Cardiac ventricle fibroblast (primary cell): Measurements from ENCODE around the genes ABLIM2 and HMX1.

DNA sequence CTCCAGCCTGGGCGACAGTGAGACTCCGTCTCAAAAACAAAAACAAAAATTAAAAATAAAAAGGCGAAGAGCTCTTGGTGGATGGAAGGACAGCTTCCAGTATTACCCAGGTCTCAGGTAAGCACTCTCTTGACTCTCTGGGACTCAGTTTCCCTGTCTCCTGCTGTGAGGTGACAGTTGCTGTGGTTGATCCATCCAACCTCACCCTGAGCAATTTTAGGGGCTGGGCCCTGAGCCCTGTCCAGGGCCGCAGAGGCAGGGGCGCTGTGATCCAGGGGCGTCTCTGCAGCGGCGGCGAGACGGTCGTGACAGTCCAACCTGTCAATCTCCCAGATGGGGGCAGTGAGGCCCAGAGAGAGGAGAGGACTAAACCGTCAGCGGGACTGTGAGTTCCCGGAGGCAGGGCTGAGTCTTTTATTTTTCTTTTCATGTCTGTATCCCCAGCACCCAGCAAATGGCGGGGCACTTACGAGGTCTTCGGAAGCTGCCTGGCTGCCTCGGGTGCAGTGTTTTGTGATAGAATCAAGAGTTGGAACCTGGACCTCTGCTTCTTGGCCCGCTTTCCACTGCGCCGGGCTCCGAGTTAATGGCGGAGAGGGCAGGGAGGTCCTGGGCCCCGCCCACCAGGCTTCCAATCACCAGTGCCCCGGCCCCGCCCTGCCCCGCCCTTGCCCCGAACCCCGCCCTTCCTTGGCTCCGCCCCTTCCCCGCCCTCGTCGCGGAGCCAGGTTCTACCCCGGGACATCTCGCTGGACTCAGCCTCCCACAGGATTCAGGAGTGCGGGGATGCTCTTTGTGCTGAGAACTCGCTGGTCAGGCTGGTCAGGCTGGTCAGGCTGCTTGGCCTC, 35.2 kb upstream of the GRPEL1 start:
- RAMPAGE, long total RNA, result no peak

DNA sequence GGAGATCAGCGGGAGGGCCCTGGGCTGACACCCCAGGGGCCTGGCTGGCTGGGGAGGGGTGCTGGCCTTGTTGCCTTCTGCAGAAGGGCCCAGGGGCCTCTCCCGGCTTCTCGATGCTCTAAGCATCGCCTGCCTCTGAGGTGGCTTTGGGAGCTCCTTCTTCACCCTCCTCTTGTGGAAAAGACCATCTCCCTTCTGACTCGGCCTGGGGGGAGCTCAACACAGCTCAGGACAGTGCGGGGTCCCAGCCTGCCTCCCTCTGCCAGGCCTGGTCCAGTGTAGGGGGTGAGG, 55.3 kb upstream of the PSAPL1 start:
- RAMPAGE, long total RNA, result no peak

GRCh38 chr4:7515445-7515970, 80.8 kb upstream of the PSAPL1 start:
- RAMPAGE, long total RNA, result no peak

- RAMPAGE, long total RNA, result no peak
These were observed 216.6 kb upstream of the PSAPL1 start for GRCh38 chr4:7651244-7651793.

DNA sequence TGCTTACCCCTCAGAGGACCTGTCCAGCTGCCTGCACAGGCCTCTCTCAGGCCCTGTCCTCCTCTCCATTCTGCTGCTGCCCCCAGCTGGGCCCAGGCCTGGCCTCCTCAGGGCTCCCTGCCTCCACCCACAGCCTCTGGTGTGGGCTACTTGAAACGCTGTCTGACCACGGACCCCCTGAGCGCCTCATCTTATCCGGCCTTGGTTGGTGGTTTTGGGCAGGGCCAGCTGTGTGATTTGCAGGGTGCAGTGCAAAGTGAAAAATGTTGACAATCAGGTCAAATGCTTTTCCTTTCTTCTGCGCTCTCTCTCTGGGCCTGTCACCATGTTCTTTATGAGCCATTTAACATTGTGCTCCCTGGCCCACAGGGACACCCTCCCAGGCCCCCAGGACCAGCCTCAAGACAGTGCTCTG, 217.9 kb upstream of the PSAPL1 start:
- RAMPAGE, long total RNA, result no peak

GRCh38 chr4:7659445-7659921, 224.8 kb upstream of the PSAPL1 start:
- RAMPAGE, long total RNA, result no peak

GRCh38 chr4:7964775-7965711, 25.4 kb upstream of the AFAP1 start:
- RAMPAGE, long total RNA, result no peak

GRCh38 chr4:7983150-7983837, 43.6 kb upstream of the AFAP1 start:
- RAMPAGE, long total RNA, result no peak

DNA sequence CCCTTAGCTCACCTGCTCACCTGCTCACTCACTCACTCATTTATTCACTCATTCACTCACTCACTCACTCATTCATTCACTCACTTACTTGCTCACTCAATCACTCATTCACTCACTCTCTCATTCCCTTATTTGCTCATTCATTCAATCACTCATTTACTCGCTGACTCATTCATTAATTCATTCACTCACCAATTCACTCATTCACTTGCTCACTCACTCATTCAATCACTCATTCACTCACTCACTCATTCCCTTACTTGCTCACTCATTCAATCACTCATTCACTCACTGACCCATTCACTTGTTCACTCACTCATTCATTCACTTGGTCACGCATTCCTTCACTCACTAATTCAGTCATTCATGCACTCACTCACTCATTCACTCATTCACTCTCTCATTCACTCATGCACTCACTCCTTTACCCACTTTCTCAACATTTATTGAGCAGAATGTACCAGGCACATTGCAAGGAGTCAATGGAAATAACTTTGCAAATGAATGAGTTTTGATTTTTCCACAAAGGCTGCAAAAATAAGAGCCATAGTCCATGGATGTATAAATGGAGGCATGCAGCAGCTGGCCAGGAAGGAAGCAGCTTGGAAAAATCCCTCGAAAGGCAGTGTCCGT, 88.8 kb upstream of the AFAP1 start:
- RAMPAGE, long total RNA, result no peak

GRCh38 chr4:8158274-8159585, at the start of gene ABLIM2:
Gene ABLIM2 (minus strand): TSS chr4:8158813.
- RAMPAGE, long total RNA, result no peak

DNA sequence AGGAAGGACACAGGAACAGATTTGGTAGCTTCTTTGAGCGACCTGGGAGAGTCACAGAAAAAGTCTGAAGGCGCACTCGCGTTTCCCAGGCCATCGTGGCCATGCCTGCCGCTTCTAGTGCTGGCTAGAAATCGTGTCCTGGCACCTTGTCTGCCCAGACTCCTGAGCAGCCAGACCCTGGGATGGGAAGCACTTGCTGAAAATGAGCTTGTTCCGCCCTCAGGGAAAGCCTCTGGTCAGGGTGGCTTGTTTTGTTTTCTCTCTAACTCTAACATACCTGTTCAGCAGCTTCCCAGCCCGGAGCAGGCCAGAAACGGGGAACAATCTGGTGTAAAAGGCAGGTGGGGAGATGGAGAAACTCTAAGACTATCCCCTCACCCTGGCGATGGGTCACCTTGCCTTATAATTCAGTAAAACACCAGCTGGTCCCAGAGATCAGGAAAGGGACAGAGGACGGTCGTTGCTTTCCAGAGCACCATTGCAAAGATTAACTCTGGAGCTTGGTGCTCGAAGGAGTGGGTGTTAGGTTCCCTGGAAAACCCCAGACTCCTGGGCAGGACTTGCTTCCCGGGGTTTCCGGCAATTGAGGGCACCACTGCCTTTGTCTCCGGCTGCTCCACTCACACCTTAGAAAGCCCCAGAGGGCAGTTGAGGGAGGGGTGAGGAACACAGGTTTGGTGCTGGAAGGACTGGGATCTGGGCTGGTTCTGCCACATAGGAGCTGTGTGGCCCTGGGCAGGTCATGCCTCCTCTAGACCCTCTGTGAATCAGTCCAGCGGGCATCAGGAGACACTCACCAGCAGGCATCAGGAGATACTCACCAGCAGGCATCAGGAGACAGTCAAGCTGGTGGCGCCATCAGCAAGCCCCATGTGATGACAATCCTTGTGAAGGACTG, 4.6 kb upstream of the SH3TC1 start:
- RAMPAGE, long total RNA, result no peak

GRCh38 chr4:8197954-8198722, 952 bp upstream of the SH3TC1 start:
- RAMPAGE, long total RNA, result no peak

- RAMPAGE, long total RNA, result no peak
These were observed 3.1 kb downstream of the SH3TC1 start for GRCh38 chr4:8202149-8202667.

DNA sequence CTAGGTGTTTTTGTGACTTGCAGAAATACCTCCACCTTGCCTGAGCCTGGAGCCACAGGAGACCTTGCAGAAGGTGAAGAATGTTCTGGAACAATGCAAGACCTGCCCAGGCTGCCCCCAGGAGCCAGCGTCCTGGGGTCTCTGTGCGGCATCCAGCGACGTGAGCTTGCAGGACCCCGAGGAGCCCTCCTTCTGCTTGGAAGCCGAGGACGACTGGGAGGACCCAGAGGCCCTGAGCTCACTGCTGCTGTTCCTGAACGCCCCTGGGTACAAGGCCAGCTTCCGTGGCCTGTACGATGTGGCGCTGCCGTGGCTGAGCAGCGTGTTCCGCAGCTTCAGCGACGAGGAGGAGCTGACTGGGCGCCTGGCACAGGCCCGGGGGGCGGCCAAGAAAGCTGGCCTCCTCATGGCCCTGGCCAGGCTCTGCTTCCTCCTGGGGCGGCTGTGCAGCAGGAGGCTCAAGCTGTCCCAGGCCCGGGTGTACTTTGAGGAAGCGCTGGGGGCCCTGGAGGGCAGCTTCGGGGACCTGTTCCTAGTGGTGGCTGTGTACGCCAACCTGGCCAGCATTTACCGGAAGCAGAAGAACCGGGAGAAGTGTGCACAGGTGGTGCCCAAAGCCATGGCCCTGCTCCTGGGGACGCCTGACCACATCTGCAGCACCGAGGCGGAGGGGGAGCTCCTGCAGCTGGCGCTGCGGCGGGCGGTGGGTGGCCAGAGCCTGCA, 28.0 kb downstream of the SH3TC1 start:
- RAMPAGE, long total RNA, result no peak

- RAMPAGE, long total RNA, result no peak
These were observed 2.0 kb downstream of the ACOX3 start for GRCh38 chr4:8438393-8439092.

- RAMPAGE, long total RNA, result no peak
These were observed 54.7 kb upstream of the GPR78 start for GRCh38 chr4:8525459-8525846.

- RAMPAGE, long total RNA, result no peak
These were observed 585 bp downstream of the CPZ start for GRCh38 chr4:8593163-8593536.

DNA sequence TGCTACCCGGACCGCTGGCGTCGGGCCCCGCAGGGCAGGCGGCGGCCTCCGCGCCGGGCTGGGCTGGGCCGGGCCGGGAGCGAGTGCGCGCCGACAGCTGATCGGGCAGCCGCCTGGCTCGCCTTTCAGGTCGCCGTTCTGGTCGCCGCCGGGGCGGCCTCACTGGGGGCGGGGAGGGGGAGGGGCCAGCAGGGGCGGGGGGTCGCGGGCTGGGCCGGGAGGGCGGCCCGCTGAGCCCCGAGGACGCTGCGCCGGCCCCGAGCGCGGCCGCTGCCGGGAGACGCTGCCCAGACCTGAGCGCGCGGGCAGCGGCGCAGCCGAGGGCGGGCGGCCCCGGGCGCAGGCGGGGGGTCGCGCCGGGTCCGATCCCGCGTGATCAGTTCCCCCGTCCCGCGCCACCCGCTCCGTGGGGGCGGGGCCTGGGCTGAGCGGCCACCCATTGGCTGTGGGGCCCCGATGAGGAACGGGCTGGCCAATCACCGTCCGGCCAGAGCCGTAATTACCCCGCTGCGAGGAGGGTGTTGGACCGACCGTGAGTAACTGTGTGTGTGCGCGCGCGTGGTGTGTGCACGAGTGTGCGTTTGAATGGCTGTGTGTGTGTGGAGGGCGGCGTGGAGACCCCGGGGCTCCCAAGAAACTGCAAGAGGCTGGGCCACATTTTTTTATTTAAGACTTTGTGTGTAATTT, at the start of gene HMX1:
Gene HMX1 (minus strand): TSS at position 127 of the 687 bp plus-strand sequence.
- RAMPAGE, long total RNA, result no peak

GRCh38 chr4:9122677-9123064, 47.5 kb upstream of the FAM90A26 start:
- RAMPAGE, long total RNA, result no peak

GRCh38 chr4:9170595-9170794, 286 bp downstream of the FAM90A26 start:
- RAMPAGE, long total RNA, result no peak